Right lobe of liver (tissue), 4 donors: ENCODE measurements around the gene GLP1R.

GRCh38 chr6:38481446-38482167 is 158.1 kb downstream of the BTBD9 start:
- PRO-cap, 4 experiments: no peak in any of the 4 experiments
- RAMPAGE, long total RNA, 2 experiments: no peak in any of the 2 experiments

GRCh38 chr6:38571695-38571954 is 68.1 kb downstream of the BTBD9 start:
- PRO-cap, 4 experiments: no peak in any of the 4 experiments
- RAMPAGE, long total RNA, 2 experiments: no peak in any of the 2 experiments

DNA sequence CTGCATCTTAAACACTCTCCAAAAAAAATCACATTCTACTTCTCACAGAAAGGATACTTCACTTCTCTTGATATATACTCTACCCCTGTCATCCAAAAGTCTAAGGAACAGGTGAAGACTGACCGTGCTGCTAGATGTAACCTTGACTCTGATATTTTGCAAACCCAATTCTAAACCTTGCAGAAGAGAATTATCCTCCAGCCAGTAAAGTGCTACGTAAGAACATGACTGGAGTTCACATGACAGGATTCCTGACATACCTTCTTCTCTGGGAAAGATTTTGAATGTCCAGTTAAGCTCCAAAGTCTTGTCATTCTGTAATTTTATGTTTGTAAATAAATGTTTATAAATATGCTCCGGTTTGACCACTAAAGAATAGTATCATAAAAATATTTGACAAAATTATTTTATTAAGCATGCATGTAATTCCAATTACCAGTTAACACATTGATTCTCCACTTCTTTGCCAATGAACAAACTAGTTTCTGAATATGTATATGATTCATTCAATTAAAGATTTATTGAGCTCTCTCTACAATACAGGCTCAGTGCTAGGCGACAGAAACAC is 35.7 kb downstream of the BTBD9 start:
- PRO-cap, 4 experiments: no peak in any of the 4 experiments
- RAMPAGE, long total RNA, 2 experiments: no peak in any of the 2 experiments

- PRO-cap, 4 experiments: no peak in any of the 4 experiments
- RAMPAGE, long total RNA, 2 experiments: no peak in any of the 2 experiments
Measured at GRCh38 chr6:38636597-38637205, 3.0 kb downstream of the BTBD9 start.

DNA sequence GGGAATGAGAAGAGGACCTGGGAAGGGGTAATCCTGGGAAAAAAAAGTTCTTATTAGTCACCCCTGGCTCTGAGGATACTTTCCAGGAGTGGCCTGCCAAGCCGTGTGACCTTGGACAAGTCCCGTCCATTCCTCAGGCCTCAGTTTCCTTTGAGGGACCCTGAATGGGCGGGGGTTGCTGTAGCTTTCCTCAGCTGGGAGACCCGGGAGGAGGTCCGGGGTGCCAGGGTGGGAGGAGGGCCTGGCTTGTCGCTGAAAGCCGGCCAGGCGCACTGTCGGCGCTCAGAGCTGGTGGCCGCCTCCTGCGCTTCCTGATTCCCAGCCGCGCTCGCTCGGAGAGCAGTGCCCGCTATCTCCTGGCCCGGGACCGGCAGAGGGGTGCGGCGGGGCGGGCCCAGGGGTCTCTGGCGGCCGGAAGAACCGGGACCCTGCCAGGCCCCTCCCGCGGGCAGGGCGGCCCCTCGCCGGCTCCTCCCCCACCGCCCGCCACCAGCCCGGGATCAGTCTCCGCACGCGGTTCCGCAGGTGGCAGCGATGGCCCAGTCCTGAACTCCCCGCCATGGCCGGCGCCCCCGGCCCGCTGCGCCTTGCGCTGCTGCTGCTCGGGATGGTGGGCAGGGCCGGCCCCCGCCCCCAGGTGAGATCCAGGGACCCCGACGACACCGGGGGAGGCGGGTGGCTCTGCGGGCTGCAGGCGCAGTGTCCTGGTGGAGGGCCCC is at the start of gene GLP1R:
TSS of gene GLP1R (plus strand) at position 500 of the 719 bp plus-strand sequence.
- PRO-cap, 4 experiments: no peak in any of the 4 experiments
- RAMPAGE, long total RNA, 2 experiments: no peak in any of the 2 experiments

- PRO-cap, 4 experiments: no peak in any of the 4 experiments
- RAMPAGE, long total RNA, 2 experiments: no peak in any of the 2 experiments
Measured at GRCh38 chr6:39115358-39115796, 391 bp upstream of the SAYSD1 start.

DNA sequence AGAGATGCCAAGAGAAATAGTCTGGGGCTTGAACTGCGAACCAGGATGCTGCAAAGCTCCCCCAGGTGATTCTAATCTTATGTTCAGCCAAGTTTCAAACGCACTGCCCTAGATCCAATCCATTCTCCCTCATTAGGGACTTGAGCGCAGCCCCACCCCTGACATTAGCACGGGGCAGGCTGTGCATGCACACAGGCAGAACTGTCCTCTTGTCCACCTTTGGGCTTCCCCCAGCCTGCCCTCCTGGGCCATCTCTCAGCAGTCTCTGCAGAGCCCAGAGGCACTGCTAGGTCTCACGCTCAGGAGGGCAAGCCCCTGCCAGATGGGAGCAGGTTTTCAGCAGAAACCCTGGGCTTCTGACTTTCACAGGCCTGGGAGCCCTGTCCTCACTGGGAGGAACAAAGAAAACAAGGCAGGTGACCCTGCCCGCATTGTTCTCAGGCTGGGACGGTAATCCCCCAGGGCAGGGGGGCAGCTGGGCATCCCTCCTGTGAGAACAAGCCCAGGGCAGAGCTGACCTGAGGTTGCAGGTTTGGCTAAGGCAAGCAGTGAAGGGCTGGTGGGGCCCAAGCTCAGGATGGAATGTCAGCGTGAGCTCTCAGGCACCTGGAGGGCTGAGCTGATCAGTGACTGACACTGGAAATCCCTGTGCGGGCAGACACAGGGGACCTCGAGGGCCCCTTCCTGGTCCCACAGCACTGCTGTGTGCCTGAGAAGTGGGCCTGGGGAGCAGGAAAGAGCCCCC is 24.5 kb downstream of the KCNK5 start:
- PRO-cap, 4 experiments: no peak in any of the 4 experiments
- RAMPAGE, long total RNA, 2 experiments: no peak in any of the 2 experiments

DNA sequence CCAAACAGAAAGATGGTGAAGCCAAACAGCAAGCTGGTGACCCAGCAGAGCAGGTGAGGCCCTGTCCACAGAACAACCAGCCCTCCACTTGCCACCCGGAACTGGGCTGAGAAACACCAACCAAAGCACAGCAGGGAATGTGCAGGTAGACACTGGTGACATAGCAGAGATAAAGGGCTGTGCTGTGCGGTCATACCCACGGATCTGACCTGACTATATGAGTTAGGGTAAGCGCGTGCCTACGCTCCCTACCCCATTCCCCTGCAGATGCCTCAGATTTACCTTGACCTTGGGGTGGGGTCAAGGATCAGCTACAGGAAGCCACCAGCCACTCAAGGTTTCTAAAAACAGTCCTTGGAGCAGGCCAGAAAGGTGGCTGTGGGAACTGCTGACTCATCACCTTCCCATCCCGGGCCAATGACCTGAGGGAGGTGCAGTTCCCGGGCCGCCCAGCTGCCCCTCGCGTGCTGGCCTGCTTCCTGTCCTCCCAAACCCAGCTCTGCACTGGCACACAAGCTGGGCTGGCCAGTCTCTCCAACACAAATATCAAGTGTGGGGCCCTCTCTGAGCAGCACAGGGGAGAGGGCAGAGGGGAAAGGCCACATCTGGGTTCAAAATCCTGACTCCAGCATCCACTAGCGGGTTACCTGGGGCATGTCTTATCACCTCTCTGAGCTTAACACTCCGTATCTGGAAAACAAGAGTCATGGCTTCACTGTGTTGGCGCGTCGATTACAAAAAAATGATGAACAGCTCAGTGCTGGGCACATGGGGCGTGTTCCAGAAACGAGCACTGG is 23.0 kb downstream of the KCNK5 start:
- PRO-cap, 4 experiments: no peak in any of the 4 experiments
- RAMPAGE, long total RNA, 2 experiments: no peak in any of the 2 experiments

- PRO-cap, 4 experiments: no peak in any of the 4 experiments
- RAMPAGE, long total RNA, 2 experiments: no peak in any of the 2 experiments
Measured at GRCh38 chr6:39792797-39793664, 855 bp downstream of the DAAM2 start.

- PRO-cap, 4 experiments: no peak in any of the 4 experiments
- RAMPAGE, long total RNA, 2 experiments: no peak in any of the 2 experiments
Measured at GRCh38 chr6:39888434-39888944, 45.8 kb downstream of the MOCS1 start.

- PRO-cap, 4 experiments: peak in 1 of 4 experiments; most common minus-strand start chr6:39901289 (in 1)
- RAMPAGE, long total RNA, 2 experiments: no peak in any of the 2 experiments
Measured at GRCh38 chr6:39901093-39901467, 33.2 kb downstream of the MOCS1 start.

DNA sequence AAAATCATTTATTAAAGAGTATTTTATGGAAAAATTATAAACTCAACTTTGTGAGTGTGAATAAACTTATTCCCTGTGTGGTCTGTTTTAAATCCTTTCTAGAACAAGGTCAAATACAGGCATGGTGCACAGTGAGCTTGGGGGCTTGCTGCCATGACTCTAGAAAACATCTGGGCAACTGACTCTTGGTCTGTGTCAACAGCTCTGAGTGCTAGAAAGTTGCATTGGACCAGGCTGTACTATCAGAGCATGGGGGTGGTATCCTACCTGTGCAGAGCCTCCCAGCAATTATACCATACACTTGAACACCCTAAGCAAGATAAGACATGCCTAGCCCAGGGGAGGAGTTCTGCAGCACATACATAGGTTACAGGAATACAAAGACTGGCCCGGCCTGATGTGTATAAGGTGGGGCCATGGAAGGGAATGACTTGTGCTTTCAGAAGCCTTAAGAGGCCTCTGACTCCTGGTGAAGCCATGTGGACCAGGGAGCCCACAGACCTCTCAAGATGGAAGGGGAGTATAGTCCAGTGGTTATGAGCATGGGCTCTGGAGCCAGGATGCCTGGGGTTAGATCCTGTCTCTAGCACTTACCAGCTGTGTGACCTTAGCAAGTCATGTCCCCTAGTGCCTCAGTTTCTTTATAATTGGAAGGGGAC is 11.4 kb upstream of the MOCS1 start:
- PRO-cap, 4 experiments: no peak in any of the 4 experiments
- RAMPAGE, long total RNA, 2 experiments: no peak in any of the 2 experiments

DNA sequence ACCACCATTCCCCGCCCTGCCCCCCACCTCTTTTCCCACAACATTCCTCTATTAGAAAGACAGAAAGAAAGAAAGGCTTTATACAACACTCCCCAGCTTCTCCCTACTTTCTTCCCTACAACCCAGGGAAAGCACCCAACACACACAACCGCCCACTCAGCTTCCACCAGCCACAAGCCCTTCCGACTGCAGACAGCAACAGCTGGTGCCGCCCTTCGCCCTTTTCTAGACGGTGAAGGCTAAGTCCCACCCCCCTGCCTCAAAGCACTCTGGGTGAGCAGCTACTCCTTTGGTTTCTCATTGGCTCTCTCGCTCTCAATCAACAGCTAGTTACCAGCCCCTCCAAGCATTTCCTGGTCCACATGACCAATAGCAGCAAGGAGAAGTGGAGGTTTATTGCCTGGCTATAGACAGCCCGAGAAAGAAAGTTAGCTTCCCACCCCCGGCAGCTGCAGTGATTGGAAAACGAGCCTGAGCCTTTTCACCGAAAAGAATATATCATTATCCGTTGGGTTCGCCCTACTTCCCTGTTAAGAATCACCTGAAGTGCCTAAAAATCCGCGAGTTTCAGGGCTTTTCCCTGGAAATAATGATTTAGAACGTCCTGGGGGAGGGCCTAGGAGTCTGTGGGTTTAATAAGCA is 230.2 kb upstream of the MOCS1 start:
- PRO-cap, 4 experiments: no peak in any of the 4 experiments
- RAMPAGE, long total RNA, 2 experiments: no peak in any of the 2 experiments

- PRO-cap, 4 experiments: no peak in any of the 4 experiments
- RAMPAGE, long total RNA, 2 experiments: no peak in any of the 2 experiments
Measured at GRCh38 chr6:41066875-41067631, 5.1 kb downstream of the OARD1 start.

DNA sequence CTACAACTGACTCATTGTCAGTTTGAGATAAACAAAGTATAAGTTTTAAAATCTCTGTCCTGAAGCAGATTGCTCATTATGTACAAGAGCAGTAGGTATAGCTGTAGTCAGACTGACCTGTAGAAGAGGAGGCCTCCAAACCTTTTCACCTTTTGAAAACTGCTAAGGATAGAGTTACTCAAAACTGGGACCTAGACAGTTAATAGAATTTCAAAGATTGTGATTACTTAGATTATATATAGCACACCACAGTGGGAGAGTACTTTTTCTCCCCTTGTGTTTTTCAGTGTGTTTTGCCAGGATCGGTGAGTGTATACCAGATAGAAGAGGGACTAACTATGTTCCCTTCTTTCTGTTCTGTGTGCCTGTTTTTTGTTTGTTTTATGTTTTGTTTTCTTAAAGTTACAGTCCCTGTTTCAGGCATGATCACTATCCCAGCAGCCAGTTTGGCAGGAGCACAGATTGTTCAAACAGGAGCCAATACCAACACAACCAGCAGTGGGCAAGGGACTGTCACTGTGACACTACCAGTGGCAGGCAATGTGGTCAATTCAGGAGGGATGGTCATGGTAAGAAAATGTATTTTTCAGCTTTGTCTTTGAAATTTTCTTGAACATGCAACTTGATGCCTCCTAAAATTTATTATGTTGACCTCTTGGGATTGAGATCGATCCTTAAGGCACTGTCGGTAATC is 18.5 kb downstream of the NFYA start:
- PRO-cap, 4 experiments: peak in 1 of 4 experiments; most common plus-strand start position 460 of the sequence (in 1); most common minus-strand start position 334 of the sequence (in 1)
- RAMPAGE, long total RNA, 2 experiments: no peak in any of the 2 experiments

DNA sequence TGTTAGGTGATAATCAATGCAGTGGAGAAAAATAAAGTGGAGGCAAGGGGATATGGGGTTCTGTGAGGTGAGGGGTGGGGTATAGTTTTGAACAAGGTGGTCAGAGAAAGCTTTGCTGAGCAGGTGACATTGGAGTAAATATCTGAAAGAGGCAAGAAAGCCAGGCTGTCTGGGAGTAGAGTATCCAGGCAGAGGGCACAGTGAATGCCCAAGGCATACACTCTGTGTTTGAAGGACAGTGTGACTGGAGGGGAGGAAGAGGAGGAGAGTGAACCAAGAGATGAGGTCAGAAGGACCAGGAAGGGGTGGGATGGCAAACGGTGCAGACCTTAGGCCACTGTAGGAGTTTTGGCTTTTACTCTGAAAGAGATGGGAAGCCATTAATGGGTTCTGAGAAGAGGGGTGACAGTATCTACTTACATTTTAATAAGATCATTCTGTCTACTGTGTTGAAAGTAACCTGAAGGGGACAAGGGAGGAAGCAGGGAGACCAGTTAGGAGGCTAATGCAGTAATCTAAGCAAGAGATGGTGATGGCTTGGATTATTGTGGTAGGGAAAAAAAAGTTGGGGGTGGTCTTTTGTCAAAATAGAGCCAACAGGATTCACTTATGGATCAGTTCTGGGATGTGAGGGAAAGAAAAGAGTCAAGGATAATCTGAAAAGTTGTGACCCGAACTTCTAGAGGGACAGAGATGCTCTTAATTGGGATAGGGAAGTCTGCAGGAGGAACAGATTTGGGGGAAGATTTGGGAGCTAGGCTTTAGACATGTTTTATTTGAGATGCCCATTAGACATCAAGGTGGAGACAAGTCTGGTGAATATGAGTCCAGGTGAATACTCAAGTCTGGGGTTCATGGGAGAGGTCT is 18.1 kb downstream of the TREML1 start:
- PRO-cap, 4 experiments: no peak in any of the 4 experiments
- RAMPAGE, long total RNA, 2 experiments: no peak in any of the 2 experiments

GRCh38 chr6:41270996-41271537 is 15.4 kb downstream of the TREM1 start:
- PRO-cap, 4 experiments: no peak in any of the 4 experiments
- RAMPAGE, long total RNA, 2 experiments: no peak in any of the 2 experiments

DNA sequence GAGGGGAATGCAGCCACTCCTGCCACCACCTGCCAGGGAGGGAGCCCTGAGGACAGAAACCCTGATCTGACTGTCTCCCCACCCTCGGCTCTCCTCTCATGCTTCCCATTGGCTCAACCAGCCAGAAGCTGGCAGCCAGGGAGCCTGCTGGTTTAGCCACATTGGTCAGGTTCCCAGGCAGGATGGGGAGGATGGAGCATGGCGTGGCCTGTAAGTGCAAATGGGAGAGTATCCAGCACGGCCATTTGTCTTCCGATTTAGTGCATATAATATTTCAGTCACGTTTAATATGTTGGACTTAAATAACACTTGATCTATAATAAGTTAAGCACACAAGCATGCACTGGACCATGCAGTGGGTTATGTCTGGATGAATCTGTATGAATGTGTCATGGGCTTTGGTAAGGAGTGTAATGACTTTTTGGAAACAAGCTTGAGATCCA is 12.7 kb downstream of the TREM1 start:
- PRO-cap, 4 experiments: no peak in any of the 4 experiments
- RAMPAGE, long total RNA, 2 experiments: no peak in any of the 2 experiments

DNA sequence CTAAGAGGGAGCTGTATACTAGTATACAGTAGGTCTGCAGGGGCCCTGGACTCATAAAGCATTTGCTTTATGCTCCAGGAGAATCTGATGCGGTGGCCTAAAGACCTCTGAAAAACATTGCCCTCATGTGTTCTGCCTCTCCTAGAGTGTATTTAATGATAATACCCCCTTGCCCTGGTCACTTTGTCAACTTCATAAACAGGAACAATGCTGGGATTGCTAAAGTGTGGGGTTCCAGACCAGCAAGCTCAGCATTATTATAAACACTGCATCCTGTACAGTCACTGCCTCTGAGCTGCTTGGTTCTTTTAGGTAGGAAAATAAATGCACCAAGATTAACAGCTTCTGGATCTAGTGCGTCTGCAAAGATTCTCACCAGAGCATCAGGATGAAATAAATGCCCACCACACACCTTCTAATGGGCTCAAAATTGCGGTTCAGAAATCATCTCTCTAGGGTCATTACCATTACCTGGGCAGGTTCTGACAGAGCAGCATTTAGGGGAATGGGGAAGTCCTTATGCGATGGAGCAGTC is 12.2 kb downstream of the TREM1 start:
- PRO-cap, 4 experiments: peak in 1 of 4 experiments; most common minus-strand start position 150 of the sequence (in 1)
- RAMPAGE, long total RNA, 2 experiments: no peak in any of the 2 experiments

DNA sequence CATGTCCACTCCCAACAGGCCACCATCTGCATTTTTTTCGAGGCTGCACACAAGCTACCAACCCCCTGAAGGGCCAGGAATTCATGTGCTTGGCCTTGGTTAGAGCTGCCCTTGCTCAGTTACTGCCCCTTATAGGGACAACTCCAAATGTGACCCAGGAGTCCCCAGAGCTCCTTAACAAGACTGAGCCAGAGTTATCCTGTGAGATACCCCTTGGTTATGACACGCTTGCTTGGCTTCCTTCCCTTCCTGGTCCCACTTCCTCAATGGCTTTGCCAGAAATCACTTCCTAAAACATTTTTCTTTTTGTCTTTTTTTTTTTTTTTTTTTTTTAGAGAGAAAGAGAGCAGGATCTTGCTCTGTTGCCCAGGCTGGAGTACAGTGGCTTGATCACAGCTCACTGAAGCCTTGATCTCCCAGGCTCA is 8.9 kb downstream of the TREM1 start:
- PRO-cap, 4 experiments: peak in 3 of 4 experiments; most common minus-strand start position 179 of the sequence (in 3)
- RAMPAGE, long total RNA, 2 experiments: no peak in any of the 2 experiments